Myometrial cell (primary cell): ENCODE measurements around the gene BCAS2.

GRCh38 chr1:114482627-114482990, 28.4 kb downstream of the TRIM33 start:
- RAMPAGE, long total RNA: no peak

DNA sequence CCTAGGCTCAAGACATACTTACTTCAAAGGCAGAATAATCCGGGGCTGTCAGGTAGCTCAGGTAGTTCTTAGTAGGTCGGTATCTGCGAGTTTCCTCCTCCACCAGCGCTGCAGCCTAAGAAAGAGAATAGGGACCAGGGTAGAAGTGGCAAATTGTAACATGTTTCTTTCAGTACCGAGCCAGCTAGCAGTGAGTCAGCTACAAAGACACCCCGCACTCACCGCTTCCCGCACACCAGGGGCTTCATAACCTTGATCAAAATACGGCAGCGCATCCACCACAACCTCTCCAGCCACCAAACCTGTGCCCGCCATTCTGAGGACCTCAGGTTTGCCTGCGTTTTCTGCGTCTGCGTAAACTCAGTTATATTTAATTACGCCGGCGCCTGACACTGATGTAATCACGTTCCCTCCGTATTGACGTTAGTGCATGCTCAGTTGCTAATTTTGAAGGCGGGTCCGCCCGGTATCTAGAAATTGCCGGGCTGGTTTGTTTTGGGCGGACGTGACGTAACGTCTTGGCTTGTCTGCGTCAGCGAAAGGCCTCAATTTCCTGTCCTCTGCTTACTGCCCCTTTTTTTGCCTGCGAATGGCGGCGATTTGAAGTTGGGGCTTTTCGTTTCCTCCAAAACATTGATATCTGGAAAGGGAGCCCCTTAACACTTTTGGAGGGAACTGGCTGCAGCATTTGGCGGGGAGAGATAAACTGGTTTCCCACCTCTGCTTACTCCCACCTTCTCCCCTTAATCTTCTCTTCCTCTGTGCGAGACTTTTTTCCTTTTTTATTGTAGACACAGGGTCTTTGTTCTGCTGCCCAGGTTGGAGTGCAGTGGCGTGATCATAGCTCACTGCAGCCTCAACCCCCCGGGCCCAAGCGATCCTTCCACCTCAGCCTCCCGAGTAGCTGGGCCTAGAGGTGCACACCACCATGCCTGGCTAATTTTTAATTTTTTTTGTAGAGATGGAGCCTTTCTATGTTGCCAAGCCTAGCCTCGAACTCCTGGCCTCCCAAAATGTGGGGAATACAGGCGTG, at the start of gene BCAS2:
Gene BCAS2 (minus strand): TSS at position 339 of the 1,033 bp plus-strand sequence.
- RAMPAGE, long total RNA: start-site peak on the minus strand centred at position 338 of the sequence, 22 bp wide, 1,891 and 550 reads in 2 replicates

DNA sequence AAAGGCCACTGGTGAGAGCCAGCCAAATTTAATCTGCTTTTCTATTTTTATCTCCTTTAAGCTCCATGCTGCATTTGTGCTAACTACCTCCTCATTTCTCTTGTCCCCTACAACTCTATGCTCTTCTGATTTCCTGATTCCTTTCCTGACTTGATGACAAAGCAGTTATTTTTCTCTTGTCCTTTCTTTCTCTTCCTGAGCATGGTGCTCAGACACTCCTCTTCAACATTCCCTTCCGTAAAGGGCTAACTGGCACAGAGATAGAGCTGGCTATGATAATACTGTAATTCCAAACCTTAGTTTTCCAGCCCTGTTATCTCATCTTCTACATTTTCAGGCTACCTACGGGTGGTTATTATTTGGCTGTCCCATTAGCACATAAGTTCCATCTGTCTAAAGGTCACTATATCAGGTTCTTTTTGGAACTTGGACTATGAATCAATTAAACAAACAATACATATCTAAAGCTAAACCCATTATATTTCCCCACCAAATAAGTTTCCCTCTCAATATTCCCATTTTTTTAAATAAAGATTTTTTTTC, 6.9 kb upstream of the BCAS2 start:
- RAMPAGE, long total RNA: no peak

DNA sequence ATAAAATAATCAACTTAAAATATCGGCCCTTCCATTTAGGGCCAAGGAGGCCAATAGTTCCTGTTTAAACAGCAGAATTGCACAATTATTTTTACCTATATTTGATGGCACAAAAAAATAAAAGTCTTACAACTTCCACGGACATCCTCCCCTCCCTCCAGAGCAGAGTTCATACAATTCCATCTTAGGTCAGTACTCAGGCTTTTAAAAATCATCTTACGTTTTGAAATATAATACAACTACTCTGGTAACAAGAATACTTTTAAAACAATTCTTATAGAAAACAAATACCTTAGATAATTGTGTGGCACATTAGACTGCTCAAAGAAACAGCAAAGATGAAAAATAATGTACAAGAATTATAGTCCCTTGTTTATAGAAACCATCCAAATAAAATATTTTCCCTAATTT, 9.2 kb upstream of the AMPD1 start:
- RAMPAGE, long total RNA: no peak

DNA sequence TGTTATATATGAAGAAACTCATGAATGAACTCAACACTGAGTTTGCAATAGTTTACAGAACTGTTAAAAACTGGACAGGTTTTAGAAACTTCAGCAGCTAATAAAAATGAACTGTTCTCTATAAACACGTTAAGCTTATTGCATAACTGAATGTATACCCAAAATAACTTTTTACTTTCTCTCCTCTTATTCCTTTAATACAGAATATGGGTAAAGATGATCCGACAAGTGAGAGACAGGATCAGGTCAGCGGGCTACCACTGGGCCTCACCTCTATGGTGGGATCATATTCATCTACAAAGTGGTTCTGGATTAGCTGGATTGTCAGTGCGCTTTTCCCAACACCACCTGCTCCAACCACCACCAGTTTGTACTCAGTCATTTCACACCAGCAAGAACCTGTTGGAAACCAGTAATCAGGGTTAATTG, 778 bp downstream of the NRAS start:
- RAMPAGE, long total RNA: no peak

- RAMPAGE, long total RNA: no peak
Observed at GRCh38 chr1:114725477-114726071, 9.0 kb upstream of the NRAS start.

DNA sequence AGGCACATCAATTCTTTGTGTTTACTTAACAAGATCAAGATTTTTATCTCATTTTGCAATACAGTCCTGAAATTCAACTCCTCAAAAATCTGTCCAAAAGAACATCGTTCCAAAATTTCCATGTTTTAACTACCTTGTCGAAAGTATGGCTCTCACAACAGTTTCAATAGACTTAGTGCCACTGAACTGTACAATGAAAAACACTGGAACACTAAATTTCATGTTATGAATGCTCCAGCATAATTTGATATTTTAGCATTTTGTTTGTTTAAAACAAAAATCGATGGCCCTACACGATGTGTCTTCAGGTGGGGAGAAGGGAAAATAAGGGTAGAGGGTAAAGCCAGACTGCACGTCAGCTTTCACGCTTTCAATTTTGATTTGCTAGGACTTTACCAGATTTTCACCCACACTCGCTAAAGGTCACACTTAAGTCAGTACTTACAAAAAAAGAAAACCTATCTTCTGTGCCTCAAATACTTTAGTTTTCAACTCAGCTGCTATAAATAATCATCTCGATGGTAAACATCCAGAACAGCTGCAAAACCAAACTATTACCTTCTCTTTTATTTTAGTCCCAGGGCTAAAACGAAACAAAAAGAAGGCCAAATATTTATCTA, 1.9 kb downstream of the CSDE1 start:
- RAMPAGE, long total RNA: no peak

DNA sequence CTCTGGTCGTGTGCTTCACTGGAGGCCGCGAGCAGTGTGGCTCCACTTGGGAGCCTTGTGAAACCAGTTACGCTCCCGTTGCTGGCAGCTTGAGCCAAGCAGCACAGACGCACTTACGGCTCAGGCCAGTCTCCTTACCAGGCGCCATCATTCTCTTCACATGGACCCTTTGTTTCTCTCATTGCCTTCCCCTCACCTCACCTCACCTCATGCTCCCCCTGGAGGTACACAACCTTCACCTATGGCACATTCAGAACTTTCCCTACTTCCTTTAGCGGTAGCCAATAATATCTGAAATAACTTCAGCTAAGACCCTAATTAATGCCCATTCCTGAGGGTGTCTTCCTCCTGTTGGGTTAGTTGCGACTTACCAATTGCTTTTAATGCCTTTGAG, 49.8 kb upstream of the TSPAN2 start:
- RAMPAGE, long total RNA: no peak

- RAMPAGE, long total RNA: no peak
Observed at GRCh38 chr1:115283931-115284652, 54.0 kb downstream of the NGF start.

GRCh38 chr1:115564132-115564645, 77.6 kb upstream of the VANGL1 start:
- RAMPAGE, long total RNA: no peak

- RAMPAGE, long total RNA: no peak
Observed at GRCh38 chr1:115727616-115728354, 40.7 kb downstream of the CASQ2 start.

DNA sequence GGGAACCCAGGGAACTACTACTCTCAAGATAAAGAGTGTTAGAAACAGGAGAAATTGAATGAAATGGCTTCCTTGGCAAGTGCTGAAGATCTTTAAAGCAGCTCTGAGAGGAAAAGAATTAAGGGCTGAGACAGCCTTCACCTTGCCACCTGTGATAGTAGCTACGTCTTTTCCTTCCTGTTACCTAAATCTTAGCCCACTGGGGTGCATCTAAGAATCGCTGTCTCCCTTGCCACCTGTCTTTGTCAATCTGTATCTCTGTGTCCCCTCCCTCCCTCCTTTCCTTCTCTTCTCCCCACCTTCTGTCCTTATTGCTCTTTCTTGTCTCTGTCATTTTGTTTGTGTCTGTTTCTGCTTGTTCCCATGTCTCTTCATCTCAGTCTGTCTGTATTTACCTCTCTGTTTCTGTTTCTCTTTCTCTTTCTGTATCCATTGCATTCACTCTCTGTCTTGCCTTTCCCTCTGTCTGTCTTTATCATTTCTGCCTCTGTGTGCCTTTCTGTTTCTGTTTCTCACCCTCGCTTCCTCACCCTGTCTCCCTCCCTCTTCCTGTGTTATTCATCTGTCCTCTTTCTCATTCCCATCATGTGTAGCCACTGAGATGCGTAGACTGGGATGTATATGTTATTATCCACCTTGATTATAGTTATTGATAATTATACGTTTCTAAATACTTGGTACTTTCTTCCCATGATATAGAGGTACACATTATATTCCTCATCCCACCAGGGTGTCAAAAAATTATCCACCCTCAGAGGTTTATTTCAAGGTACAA, 30.3 kb downstream of the SLC22A15 start:
- RAMPAGE, long total RNA: no peak

DNA sequence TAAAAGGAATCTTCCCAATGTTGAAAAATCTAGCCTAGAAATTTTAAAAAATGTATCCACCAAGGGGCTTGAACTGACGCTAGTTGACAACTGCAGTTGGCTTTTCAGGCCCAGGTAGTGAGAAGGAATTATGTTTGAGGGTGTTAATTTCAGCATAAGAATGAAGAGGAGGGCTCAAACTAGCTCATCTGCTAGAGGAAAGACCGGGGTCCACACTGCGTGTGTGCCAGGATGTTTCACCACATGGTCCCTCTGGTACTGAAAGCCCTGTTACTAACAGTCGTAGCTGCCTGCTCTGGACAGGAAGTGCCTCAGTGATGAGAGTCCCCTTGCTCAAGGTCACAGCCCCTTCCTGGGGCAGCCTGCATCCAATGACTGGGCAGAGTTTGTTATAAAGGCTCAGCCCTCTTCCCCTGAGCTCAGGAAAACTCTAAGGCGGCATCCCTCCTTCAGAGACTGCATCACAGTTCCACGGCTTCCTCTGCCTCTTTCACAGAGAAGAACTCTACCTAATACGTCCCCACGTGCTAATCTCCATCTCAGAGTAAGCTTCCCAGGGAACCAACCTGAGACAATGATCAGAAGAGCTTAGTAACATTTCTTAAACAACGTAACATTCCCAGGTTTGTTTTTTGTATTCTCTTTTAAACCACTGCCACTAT, 38.2 kb upstream of the ATP1A1 start:
- RAMPAGE, long total RNA: no peak

GRCh38 chr1:116391052-116391574, 18.1 kb downstream of the ATP1A1 start:
- RAMPAGE, long total RNA: no peak

GRCh38 chr1:116494644-116495597, 75.9 kb downstream of the CD58 start:
- RAMPAGE, long total RNA: no peak

- RAMPAGE, long total RNA: no peak
Observed at GRCh38 chr1:116557999-116558565, 12.7 kb downstream of the CD58 start.

DNA sequence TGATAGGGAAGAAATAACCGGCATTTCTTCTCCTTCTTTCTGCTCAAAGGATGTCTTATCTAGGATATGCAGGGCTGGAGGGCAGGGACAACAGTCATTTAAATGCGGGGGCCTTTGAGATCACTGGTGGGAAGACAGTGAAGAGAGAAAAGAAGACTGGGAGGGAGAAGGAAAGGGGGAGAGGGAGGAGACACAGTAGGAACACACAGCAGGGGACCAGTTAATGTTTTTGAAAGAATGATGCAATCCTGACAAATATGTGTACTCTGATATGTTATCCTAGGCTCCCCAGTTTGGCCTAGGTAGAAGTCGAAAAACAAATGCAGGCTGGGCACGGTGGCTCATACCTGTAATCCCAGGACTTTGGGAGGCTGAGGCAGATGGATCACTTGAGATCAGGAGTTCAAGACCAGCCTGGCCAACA, 20.1 kb upstream of the IGSF3 start:
- RAMPAGE, long total RNA: no peak

DNA sequence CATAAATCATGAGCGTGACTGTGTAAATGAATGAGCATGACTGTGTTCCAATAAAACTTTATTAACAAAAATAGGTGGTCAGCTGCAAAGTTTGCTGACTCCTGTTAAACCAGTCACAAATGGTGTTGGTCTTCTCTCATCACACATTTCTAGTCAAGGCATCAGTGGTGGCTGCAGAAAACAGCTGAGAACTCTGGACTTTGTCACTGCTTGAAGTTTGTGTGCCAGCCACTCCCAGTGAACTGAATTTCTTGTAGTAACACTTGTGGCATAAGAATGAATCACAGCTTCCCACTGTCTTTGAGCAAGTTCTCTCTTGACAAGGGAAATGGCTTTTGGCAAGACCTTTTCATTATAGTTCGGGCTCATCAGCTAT, 31.8 kb upstream of the CD2 start:
- RAMPAGE, long total RNA: no peak

- RAMPAGE, long total RNA: no peak
Observed at GRCh38 chr1:116764374-116765002, 10.3 kb downstream of the CD2 start.

DNA sequence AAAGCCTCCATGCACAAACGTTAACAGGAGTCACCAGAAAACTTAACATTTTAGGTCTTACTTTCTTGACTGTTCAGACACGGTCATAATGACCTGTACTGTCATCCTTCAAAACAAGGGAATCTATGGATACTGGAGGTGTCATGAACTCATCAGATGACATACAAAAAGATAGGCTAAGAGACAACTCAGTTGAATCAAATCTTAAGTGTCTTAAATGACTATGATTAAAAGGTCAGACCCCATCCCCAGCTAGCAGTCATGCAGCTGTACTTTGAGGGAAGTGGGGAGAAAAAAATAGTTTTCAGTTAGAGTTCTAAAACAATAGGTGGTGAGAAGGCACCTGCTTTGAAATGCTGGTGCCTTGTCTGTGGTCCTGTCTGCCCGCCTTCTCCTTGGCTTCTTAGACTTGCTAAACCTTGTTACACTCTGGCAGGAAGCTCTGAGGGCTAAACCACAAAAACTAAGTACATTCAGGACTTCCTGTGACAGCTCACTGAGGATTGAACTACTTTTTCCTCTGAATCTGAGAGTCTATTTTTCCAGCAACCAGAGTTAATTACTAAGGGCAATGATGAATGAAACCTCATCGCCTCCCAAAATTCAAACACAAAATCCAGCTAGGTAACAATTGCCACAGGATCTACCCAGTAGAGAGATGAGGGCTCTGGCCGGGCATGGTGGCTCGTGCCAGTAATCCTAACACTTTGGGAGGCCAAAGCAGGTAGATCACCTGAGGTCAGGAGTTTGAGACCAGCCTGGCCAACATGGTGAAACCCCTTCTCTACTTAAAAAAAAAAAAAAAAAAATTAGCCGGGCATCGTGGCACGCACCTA, 15.4 kb downstream of the CD2 start:
- RAMPAGE, long total RNA: no peak